Karpas-422 (cell line): Measurements from ENCODE around the genes SYVN1 and CAPN1.

DNA sequence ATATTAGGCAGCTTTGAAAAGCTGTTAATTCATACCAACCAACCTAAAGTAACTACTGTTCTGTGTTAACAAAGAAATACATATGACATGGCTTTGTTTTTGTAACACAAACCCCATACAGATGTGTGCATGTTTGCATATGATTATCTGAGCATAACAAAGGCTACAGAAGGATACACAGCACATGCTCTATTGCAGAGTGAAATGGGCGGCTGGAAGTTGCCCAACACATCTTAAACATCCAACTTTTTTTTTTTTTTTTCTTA, 4.3 kb upstream of the SF1 start:
- PRO-cap = no peak
- RAMPAGE, long total RNA = no peak

DNA sequence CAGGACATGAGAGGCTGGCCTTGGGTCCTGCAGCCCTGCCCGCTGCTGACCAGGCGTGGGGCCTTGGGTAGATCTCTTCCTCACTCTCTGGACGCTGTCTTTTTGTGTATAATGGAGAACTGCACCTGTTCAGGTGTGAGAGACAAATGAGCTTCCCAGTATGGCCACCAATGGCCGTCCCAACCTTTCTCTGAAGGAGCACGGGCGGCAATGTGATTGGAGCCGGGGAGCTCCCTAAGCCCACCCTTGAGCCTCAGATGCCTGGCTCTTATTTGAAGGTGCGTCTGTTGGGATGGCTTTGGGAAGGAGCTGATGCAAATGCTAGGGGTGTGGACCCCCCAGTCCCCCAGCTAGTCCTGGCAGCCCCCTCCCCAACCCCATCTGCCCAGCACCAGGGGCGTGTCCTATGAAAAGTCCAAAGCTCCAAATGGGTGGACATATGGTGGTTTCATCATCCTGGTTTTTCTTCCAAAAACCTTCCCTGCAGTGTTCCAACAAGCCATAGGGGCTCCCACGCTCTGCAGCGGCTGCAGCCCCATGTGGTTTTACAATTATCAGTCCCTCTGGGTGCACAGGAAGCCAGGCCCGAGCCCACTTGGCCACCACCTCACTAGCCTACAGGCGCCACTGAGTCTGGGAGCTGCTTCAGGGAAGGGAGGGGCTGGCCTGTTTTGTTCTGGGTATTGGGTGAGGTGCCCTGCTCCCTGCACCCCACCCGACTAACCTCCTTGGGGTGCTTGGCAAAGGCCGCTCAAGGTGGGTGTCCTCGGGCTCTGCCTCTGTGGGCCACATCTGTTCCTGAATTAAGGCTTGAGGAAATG, 5.0 kb upstream of the CDC42BPG start:
- PRO-cap = no peak
- RAMPAGE, long total RNA = no peak

GRCh38 chr11:64852539-64853473, 8.4 kb upstream of the CDC42BPG start:
- PRO-cap = no peak
- RAMPAGE, long total RNA = no peak

DNA sequence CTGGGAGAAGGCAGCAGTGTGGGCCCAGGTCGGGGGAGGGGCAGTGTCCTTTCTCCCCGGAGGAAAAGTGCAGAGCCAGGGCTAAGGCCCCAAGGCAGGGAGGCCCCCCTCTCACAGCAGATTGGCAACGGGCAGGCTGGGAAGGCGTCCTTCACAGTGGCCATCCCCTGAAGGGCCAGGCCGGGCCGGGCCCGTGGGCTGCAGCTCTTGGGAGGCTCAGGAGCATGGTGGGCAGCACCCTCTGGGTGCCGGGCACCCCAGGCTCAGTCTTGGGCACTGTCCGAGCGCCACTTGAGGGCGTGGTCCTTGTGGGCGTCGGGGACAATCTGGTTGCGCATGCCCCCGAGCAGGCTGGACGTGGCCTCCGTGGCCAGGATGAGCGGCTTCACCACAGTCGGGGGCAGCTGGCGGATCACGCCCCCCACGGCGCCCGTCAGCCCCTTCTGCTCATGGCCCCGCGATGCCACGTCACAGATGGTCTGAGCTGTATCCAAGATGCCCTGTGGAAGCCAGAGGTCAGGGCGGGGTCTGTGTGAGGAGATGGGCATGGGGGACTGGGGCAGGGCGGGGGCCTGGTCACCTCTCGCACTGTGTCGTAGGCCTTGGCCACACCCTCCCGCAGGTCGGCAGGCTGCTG, 16.4 kb upstream of the EHD1 start:
- PRO-cap = no peak
- RAMPAGE, long total RNA = no peak

- PRO-cap = no peak
- RAMPAGE, long total RNA = no peak
These were observed 6.0 kb downstream of the ATG2A start for GRCh38 chr11:64910898-64911457.

- PRO-cap = no peak
- RAMPAGE, long total RNA = no peak
These were observed 3.1 kb downstream of the GPHA2 start for GRCh38 chr11:64932614-64932958.

GRCh38 chr11:65118775-65119428, 1.4 kb upstream of the ZNHIT2 start:
- PRO-cap = no peak
- RAMPAGE, long total RNA = no peak

- PRO-cap = bidirectional peak, plus-strand start at chr11:65134624, minus-strand start at chr11:65134495; bidirectional peak, plus-strand start at chr11:65134810, minus-strand start at chr11:65134814
- RAMPAGE, long total RNA = no peak
These were observed at the start of gene SYVN1 for GRCh38 chr11:65134138-65134929. SYVN1 (minus strand) TSS chr11:65134519.

DNA sequence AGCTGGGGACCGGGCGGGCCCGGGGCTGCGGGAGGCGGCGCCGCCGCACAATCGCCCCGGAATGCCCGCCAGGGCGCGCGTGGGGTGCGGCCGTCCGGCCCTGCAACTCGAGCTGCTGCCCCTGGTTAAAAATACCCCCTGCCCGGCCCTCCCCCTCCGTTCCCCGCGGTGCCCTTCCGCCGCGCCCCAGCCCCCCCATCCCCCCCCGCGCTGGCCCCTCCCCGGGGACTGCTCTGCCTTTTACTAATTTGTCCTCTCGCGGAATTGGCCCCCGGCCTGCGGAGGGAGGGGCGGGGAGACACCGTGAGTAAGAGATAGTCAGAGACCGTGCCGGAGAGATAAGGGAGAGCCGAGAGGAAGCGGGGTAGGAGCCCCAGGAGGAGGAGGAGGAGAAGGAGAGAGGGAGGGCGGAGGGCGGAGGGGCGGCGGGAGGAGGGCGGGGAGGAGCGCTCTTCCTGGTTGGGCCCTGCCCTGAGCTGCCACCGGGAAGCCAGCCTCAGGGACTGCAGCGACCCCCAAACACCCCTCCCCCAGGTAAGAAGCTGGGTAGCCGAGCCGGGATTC, at the start of gene CAPN1:
Gene CAPN1, plus strand, starts transcription at position 449 of the 564 bp plus-strand sequence.
- PRO-cap = no peak
- RAMPAGE, long total RNA = no peak

DNA sequence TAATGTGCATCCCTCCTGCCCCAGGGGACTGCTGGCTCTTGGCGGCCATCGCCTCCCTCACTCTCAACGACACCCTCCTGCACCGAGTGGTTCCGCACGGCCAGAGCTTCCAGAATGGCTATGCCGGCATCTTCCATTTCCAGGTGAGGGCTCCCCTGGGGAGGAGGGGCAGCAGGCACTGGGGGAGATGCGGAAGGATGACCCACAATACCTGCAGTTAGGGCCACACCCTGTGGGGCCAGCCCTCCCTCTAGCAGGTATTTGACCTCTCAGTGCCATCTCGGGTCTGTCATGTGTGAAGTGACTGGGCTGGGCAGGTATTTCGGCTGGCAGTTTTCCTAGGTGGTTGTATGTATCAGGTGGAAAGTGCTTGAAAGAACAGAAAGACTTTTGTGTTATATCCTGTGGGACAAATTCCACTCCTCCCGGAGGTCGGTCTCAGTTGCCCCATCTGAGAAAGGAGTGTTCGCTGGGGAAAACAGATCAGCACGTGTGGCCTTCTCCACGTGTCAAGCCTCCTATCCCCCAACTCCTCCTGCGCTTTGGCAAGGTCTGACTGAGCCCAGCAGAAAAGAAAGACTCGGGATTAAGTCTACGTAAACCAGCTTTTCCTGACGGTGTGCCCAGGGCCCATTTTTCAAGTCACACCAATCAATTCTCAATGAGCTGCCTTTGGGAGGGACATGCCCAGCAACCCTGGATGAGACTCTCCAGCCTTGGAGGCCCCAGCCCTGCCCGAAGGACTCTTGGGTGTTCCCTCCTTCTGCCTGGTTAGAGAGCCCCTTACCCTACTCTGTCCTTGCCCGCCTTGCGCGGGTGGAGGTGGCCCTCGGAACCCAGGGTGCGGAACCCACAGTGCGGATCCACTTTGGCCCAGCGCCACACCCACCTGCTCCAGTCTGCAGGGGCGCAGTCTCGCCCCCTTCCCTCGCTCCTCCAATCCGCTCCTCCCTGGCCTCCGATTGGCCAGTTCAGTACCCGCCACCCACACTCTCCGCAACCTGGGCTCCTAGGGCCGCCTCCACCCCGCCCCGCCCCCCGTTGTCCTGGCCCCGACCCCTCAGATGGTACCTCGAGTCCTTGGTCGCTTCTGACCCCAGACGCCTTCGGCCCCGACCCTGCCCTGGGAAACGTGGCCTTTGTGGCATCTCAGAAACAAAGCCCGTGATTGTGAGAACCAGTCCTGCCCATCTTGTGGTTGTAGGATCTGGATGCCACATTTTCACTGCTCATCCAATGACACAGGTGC, 2.1 kb downstream of the CAPN1 start:
- PRO-cap = no peak
- RAMPAGE, long total RNA = no peak

DNA sequence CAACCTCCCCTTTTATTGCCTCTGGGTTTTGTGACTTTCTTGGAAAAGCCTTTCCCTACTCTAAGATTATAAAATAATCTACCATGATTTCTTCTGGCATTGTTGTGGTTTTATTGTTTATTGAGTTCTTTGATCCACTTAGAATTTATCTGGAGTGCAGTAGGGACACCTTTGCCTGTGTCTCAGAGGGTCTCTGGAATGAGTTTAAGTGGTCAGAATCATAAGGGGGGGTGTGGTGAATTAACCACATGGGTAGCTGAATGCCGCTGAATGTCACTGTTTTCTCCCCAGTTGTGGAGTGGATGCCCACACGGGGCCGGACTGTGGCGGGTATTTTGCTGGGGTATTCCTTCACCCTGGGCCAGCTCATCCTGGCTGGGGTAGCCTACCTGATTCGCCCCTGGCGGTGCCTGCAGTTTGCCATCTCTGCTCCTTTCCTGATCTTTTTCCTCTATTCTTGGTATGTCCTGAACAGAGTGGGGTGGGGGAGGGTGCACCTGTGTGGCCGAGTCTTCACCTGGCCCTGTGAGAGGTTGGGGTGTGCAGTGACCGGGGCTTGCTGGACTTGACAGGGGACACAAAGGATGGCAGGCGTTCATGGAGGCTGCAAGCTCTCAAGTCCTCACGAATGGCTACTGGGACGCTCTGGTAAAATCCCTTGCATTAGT, 39.1 kb downstream of the CAPN1 start:
- PRO-cap = no peak
- RAMPAGE, long total RNA = no peak

GRCh38 chr11:65293634-65294417, 20.8 kb upstream of the CDC42EP2 start:
- PRO-cap = no peak
- RAMPAGE, long total RNA = no peak

- PRO-cap = no peak
- RAMPAGE, long total RNA = no peak
These were observed 19.4 kb upstream of the CDC42EP2 start for GRCh38 chr11:65295037-65295817.

GRCh38 chr11:65362293-65363003, 7.9 kb downstream of the TIGD3 start:
- PRO-cap = no peak
- RAMPAGE, long total RNA = no peak

DNA sequence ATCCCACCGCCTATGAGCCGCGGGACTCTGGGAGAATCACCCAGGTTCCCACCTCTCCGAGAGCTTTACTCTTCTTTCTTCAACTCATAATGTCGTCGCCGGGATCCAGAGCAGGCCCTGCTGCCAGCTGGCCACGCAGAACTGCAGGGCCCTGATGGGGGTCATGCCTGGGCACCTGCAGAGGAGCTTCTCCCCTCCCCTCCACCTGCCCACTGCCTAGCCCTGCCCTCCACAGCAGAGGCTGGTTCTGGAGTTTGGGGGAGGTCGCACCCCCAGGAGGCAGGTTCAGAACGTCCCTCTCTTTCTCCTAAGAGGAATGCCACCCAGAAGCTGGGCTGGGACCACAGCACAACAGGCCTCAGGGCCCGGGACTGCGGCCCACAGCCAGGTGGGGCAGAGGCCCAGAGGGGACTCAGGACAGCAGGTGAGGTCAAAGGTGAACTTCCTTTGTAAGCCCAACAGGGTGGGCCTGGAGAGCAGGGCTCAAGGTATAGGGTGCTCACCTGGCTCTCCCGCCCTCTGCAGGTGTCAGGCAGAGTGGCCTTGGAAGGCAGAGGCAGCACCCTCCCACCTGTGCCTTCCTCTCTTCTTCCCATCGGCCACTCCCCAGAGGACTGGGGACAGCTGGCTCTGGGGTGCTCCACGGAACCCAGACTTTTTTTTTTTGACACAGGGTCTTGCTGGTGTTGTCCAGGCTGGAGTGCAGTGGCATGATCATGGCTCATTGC, 1.8 kb downstream of the SLC25A45 start:
- PRO-cap = no peak
- RAMPAGE, long total RNA = no peak

DNA sequence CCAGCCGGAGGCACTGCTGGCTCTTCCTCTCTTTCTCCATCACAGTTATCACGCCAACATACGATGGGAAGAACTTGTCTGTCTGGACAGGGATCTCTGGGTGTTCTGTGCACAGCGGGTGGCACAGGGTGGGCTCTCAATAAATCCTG, 322 bp upstream of the SLC25A45 start:
- PRO-cap = no peak
- RAMPAGE, long total RNA = no peak

GRCh38 chr11:65392436-65393220, 6.2 kb downstream of the FRMD8 start:
- PRO-cap = no peak
- RAMPAGE, long total RNA = no peak

GRCh38 chr11:65414536-65415159, 28.2 kb downstream of the FRMD8 start:
- PRO-cap = no peak
- RAMPAGE, long total RNA = no peak

- PRO-cap = no peak
- RAMPAGE, long total RNA = no peak
These were observed 37.7 kb downstream of the FRMD8 start for GRCh38 chr11:65423903-65424819.

GRCh38 chr11:65426998-65427629, 40.7 kb downstream of the FRMD8 start:
- PRO-cap = unidirectional peak, plus-strand start at chr11:65427528
- RAMPAGE, long total RNA = no peak